Uterus (tissue), 7 donors: ENCODE data around the genes RAB8B and APH1B.

GRCh38 chr15:62880350-62880798 is 162.2 kb upstream of the TPM1 start:
- PRO-cap, 4 experiments = no peak in any of the 4 experiments
- RAMPAGE, long total RNA, 2 experiments = no peak in any of the 2 experiments
- RRBS = no CpG with 5 or more reads among the region's 2 CpGs

DNA sequence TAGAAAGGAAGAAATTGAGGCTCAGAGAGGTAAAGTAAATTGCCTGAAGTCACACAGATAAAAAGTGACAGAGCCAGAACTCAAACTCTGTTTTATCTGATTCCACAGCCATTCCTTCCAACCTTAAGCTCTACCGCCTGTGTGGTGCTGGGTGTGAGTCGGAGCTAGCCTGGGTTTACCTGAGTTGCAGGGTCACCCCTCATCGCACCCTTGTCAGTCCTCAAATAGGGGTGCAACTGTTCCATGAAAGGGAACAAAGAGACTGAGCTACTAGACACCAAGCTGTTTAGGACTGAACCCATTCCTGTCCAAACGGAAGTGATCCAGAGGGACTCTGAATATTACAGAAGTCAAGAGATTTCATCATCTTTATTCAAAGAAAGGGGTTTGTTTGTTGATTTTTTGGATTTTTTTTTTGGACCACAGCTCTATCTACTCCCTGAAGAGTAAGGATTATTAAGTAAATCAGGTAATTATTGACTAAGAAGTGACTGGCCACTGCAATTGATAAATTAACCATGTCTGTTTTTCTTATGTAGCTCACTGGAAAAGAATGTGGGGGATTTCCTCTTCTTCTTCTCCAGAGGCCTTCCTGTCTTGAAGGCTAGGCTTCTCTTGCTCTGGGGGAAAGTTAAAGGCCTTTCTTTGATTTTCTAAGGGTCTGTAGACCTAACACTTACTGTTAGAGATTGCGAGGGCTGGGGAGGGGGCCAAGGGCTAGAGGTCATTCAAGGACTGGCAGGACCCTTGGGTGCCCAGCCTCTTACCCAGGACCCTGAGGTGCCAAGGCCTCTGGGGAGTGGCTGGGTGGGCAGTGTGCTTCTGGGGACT is 146.7 kb upstream of the TPM1 start:
- PRO-cap, 4 experiments = no peak in any of the 4 experiments
- RAMPAGE, long total RNA, 2 experiments = no peak in any of the 2 experiments
- RRBS = no CpG with 5 or more reads among the region's 5 CpGs

GRCh38 chr15:63015602-63016074 is 26.9 kb upstream of the TPM1 start:
- PRO-cap, 4 experiments = no peak in any of the 4 experiments
- RAMPAGE, long total RNA, 2 experiments = no peak in any of the 2 experiments
- RRBS = no CpG with 5 or more reads among the region's 2 CpGs

DNA sequence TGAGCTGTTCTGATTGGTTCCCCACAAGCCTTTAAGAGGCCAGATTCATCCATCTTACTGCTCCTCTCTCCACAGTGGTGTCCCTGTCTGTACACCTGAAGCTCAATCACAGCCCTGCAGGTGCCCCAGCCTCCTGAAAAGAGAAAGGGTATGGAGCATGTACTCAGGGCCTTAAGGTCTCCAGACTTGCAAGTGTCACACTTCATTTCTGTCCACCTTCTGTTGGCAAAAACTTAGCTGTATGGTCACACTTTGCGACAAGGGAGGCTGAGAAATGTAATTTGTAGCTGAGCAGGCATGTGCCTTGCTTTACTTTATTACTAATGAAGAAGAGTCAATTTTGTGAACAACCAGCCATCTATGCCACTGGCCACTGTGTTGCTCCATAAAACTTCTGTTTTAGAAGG is 12.7 kb downstream of the LACTB start:
- PRO-cap, 4 experiments = no peak in any of the 4 experiments
- RAMPAGE, long total RNA, 2 experiments = no peak in any of the 2 experiments
- RRBS = no CpG with 5 or more reads among the region's 1 CpG

DNA sequence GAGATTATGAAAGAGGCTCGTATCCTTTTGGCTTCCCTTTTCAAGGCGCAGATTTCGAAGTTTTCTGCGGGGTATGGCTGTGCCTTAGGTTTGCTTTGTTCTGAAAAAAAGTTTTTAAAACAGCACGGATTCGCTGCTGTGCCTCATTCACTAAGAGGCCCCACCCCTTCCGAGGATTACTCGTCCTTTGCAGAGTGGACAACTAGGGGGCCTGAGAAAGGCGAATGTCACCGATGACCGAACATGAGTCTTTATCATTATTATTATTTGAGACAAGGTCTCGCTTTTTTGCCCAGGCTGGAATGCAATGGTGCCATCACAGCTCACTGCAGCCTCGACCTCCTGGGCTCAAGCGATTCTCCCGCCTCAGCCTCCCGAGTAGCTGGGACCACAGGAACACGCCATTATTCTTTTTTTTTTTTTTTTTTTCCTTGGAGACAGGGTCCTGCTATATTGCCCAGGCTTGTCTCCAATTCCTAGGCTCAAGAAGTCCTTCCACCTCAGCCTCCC is 698 bp upstream of the RPS27L start:
- PRO-cap, 4 experiments = peak in 4 of 4 experiments; most common plus-strand start position 179 of the sequence (in 2); most common minus-strand start position 92 of the sequence (in 2)
- RAMPAGE, long total RNA, 2 experiments = no peak in any of the 2 experiments
- RRBS = no CpG with 5 or more reads among the region's 17 CpGs

DNA sequence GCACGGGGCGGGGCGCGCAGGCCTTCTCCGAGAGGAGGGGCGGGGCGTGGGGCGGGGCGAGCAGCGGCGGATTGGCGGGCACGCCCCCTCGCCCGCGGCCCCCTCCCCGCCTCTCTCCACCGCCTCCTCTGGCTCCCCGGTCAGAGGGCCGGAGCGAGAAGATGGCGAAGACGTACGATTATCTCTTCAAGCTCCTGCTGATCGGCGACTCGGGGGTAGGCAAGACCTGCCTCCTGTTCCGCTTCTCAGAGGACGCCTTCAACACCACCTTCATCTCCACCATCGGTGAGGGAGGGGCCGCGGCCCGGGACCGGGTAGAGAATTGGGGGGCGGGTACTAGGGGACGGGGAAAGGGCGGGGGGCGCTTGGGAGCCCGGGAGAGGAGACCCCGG is at the start of gene RAB8B:
Gene RAB8B (plus strand): TSS at position 143 of the 392 bp plus-strand sequence.
- PRO-cap, 4 experiments = peak in 4 of 4 experiments; most common plus-strand start position 143 of the sequence (in 4)
- RAMPAGE, long total RNA, 2 experiments = start-site peak on the plus strand in 1 of 2 experiments, centred at position 147 of the sequence, 2,073 reads per replicate
- RRBS = 2% methylated on average over 6 of the region's 40 CpGs

- PRO-cap, 4 experiments = peak in 4 of 4 experiments; most common plus-strand start chr15:63277608 (in 4); most common minus-strand start chr15:63277185 (in 2)
- RAMPAGE, long total RNA, 2 experiments = start-site peak on the plus strand in 1 of 2 experiments, at chr15:63277550-63277610 at its widest, 248 reads per replicate
- RRBS = 2% methylated on average over 23 of the region's 107 CpGs
Observed at GRCh38 chr15:63276976-63278012, at the start of gene APH1B. Gene APH1B, plus strand, starts transcription at chr15:63277605.

DNA sequence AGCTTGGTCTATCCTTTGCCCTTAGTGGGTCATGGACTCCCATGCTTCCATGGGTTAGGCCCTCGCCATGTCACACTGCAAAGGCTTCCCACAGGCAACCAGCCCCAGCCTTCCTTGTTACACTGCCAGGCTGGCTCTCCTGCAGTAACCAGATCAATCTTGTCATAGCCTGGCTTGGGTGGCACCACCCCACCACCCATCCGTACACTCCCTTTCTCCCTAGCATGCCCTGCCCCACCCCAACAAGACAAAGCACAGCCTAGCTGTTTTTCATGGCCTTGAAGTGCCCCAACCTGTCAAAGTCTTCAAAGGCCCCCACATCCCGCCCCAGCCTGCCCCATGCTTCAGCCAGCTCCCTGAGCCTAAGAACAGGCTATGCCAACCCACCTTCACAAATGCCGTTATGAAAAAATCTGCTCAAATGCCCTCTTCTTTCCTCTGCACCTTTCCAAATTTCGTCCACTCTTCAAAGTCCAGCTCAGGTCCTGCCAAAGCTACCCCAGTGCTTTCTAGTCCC is 30.4 kb downstream of the CA12 start:
- PRO-cap, 4 experiments = no peak in any of the 4 experiments
- RAMPAGE, long total RNA, 2 experiments = no peak in any of the 2 experiments
- RRBS = no CpG with 5 or more reads among the region's 5 CpGs

DNA sequence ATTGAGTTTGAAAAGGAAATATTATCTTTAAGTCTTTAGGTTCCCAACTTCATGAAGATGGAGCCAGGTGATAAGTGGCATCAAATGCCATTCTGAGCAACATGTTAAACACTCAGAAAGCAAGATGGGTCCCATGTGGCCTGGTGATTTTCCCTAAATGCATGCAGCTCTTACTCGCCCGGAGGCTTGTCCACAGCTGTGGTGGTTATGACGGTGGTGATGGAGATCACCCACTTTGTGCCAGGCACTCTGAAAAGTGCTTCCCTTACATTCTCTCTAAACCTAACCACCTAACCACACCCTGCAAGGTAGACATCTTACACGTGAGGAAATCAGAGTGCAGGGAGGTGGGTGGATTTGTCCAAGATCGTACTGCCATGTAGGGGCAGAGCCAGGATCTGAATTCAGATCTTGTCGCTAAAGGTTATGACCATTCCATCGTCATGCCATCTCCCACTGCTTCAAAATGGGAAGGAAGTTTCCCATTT is 31.1 kb upstream of the USP3 start:
- PRO-cap, 4 experiments = no peak in any of the 4 experiments
- RAMPAGE, long total RNA, 2 experiments = no peak in any of the 2 experiments
- RRBS = no CpG with 5 or more reads among the region's 7 CpGs

GRCh38 chr15:63500664-63501224 is 3.6 kb upstream of the USP3 start:
- PRO-cap, 4 experiments = no peak in any of the 4 experiments
- RAMPAGE, long total RNA, 2 experiments = no peak in any of the 2 experiments
- RRBS = no CpG with 5 or more reads among the region's 4 CpGs

- PRO-cap, 4 experiments = no peak in any of the 4 experiments
- RAMPAGE, long total RNA, 2 experiments = no peak in any of the 2 experiments
- RRBS = no CpG with 5 or more reads among the region's 3 CpGs
Observed at GRCh38 chr15:63553477-63553862, 43.7 kb upstream of the FBXL22 start.

- PRO-cap, 4 experiments = no peak in any of the 4 experiments
- RAMPAGE, long total RNA, 2 experiments = start-site peak on the minus strand in 1 of 2 experiments, at chr15:63716404-63716459 at its widest, 18 reads per replicate
- RRBS = no CpG with 5 or more reads among the region's 9 CpGs
Observed at GRCh38 chr15:63715731-63716566, 117.8 kb downstream of the HERC1 start.

- PRO-cap, 4 experiments = no peak in any of the 4 experiments
- RAMPAGE, long total RNA, 2 experiments = no peak in any of the 2 experiments
- RRBS = no CpG with 5 or more reads among the region's 4 CpGs
Observed at GRCh38 chr15:63806065-63806882, 27.5 kb downstream of the HERC1 start.

DNA sequence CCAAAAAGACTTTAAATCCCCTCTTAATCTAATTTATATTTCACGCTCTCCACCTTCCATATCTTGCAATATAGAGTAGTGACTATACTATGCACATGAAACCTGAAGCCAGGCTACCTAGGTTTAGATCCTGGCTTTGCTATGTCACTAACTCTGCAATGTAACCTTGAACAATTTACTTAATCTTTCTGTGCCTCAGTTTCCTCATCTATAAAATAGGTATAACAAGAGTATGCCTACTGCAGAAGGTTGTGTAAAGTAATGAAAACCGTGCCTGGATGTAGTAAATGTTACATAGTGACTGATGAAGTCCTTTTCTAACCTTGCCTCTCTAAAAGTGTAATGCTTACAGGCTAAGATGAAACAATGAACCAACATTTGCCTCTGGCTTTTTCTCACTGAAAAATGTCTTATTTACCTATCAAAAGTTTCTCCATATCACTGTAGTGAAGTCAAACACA is 18.5 kb downstream of the HERC1 start:
- PRO-cap, 4 experiments = no peak in any of the 4 experiments
- RAMPAGE, long total RNA, 2 experiments = no peak in any of the 2 experiments
- RRBS = no CpG with 5 or more reads among the region's 2 CpGs

- PRO-cap, 4 experiments = no peak in any of the 4 experiments
- RAMPAGE, long total RNA, 2 experiments = no peak in any of the 2 experiments
- RRBS = no CpG with 5 or more reads among the region's 3 CpGs
Observed at GRCh38 chr15:63858837-63859455, 25.2 kb upstream of the HERC1 start.

DNA sequence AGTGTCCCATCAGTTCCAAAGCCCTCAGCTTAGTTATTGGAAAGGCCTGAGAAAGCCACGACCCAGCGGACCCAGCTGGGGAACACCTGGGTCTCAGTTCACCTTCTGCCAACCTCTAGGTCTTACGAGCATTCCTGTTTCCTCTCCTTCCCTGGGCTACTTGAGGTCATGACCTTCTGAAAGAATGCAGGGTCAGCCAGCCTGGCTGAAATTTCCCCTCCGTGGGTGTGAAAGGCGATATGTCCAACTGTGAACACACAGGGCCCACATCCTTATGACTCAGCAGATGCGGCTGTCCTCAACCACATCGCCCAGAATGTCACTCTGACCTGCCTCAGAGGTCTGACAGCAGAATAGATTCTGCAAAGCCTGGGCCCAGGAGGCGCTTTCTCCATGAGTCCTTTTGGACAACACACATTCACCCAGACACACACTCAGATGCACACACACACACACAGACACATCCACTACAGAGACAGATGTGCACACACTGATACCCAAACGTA is 63.0 kb upstream of the HERC1 start:
- PRO-cap, 4 experiments = no peak in any of the 4 experiments
- RAMPAGE, long total RNA, 2 experiments = no peak in any of the 2 experiments
- RRBS = no CpG with 5 or more reads among the region's 9 CpGs

DNA sequence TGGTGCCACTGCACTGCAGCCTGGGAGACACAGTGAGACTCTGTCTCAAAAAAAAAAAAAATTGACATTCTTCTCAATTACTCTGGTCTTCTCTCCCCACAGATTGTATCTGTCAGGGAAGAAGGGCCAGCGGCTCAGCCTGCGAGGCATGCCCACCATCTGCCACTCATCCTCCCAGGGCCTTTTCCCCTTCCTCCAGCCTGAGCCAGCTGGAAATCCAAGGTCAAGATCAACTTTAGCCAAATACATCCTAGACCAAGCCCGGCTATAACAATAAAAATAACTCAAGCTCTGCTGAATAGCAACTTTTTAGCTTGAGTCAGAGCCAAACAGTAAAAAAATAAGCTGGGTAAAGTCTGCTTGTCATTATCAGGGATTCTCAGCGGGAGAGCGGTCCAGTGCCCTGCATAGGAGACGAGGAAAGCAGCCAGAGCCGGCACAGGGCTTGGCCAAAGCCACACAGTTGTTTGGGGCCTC is 76.0 kb upstream of the HERC1 start:
- PRO-cap, 4 experiments = peak in 2 of 4 experiments; most common plus-strand start position 366 of the sequence (in 2)
- RAMPAGE, long total RNA, 2 experiments = no peak in any of the 2 experiments
- RRBS = no CpG with 5 or more reads among the region's 7 CpGs

DNA sequence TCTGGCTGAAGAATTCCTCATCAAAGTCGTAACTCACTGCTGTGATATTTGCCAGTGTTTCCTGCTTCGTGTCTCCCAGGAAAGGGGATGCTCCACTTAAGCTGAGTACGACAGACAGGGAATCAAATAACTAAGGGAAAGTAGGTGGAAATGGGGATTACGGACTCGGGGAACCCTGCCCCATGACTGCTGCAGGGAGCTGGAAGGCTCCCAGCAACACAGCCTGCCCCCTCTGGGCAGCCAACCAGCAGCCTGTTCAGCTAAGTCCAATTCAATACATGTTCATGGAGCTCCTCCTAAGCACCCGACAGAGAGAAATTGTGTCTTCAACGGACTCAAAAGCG is 92.2 kb upstream of the HERC1 start:
- PRO-cap, 4 experiments = no peak in any of the 4 experiments
- RAMPAGE, long total RNA, 2 experiments = no peak in any of the 2 experiments
- RRBS = no CpG with 5 or more reads among the region's 8 CpGs

- PRO-cap, 4 experiments = no peak in any of the 4 experiments
- RAMPAGE, long total RNA, 2 experiments = no peak in any of the 2 experiments
- RRBS = no CpG with 5 or more reads among the region's 5 CpGs
Observed at GRCh38 chr15:64017572-64018297, 28.6 kb downstream of the DAPK2 start.

- PRO-cap, 4 experiments = no peak in any of the 4 experiments
- RAMPAGE, long total RNA, 2 experiments = no peak in any of the 2 experiments
- RRBS = no CpG with 5 or more reads among the region's 5 CpGs
Observed at GRCh38 chr15:64019625-64020405, 26.5 kb downstream of the DAPK2 start.